Non-pigmented ciliary epithelial cell (primary cell): Measurements from ENCODE around the genes ENSG00000286264, KCNK4 and EHD1.

DNA sequence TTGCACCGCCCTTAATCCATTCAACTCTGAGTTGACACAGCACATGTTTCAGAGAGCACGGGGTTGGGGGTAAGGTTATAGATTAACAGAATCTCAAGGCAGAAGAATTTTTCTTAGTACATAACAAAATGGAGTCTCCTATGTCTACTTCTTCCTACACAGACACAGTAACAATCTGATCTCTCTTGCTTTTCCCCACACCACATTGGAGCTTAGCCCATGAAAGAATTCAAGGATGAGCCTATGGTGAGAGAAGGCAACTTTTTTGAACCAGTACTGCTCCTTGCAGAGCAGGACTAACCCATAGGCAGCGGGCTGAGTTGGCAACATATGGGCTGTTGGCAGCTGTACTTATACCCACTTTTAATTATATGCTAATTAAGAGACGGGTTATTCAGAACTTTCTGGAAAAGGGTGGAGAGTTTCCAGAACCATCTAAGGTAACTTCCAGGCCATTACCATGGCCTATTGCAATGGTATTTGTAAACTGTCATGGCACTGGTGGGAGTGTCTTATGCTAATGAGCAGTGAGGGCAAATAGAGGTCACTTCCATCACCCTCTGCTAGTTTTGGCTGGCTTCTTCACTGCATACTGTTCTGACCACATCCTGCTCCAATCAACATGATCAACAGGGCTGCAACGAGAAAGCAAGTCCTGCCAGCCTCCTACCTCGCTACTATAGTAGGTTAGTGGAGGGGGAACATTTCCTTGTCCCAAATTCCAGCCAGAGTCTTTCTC lies 5.4 kb upstream of the PLAAT4 start:
- RRBS: no CpG with 5 or more reads among the region's 6 CpGs

DNA sequence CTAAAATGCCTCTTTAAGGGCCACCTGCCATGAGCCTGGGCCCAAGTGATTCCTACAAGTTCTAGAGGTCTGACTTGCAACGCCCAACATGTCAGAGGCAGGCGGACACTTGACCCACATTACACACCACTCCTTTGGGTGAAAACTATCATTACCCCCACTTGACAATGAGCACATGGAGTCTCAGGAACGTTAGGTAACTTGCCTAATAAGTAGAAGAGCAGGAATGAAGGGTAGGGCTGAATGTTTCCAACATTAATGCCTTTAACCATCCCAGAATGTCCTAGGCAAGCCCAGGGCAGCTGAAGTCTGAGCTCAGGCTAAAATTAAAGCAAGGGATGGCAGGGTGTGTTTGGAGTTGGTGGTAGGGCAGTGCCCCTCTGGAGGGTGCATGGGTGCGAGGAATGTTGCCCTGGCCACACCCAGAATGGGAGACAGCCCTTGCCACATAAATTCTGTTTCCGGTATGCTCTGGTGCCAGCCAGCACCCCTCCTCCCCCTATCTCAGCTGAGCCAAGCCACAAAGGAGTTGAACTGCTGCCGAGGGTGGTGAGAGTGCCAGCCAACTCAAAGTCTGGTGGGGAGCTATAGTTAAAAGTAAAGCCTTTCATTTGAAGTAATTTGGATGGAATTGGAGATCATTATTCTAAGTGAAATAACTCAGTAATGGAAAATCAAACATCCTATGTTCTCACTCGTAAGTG lies 2.5 kb downstream of the PLAAT2 start:
- RRBS: no CpG with 5 or more reads among the region's 7 CpGs

DNA sequence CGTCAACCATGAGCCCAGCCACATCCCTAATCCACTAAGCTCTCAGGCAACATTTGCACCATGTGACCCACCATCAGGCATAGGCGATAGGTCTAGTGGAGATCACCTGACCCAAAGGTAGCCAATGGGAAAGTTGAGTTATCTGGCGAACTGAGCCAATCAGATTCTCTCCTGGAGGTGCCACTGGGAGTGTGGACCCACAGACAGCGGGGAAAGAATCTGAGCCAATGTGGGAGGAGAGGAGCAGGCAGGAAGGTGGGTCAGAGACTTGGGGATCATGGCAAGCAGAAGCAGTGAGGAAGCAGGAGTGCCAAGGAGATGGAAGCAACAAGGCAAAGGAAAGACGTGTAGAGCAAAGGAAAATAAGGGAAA lies 10.8 kb upstream of the PLAAT2 start:
- RRBS: no CpG with 5 or more reads among the region's 5 CpGs

DNA sequence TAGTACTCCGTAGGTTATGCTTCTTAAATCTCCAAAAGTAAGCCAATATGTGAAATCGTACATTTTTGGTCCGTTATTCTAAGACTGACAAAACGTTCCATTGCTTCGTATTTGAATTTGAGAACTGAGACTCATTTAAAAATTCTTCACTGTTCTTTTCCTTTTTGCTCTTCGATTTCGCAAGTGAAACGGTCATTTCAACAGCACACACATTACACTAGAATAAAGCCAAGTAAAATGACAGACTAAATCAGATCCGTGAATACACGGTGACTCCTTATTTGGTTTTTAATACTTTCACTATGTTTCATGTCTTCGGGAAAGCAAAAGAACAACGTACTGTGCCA lies 907 bp downstream of the ATL3 start:
- RRBS: no CpG with 5 or more reads among the region's 12 CpGs

GRCh38 chr11:63760291-63760929 lies 8.2 kb downstream of the ZFTA start:
- RRBS: no CpG with 5 or more reads among the region's 4 CpGs

GRCh38 chr11:63841409-63842035 lies 2.6 kb downstream of the MARK2 start:
- RRBS: no CpG with 5 or more reads among the region's 5 CpGs

DNA sequence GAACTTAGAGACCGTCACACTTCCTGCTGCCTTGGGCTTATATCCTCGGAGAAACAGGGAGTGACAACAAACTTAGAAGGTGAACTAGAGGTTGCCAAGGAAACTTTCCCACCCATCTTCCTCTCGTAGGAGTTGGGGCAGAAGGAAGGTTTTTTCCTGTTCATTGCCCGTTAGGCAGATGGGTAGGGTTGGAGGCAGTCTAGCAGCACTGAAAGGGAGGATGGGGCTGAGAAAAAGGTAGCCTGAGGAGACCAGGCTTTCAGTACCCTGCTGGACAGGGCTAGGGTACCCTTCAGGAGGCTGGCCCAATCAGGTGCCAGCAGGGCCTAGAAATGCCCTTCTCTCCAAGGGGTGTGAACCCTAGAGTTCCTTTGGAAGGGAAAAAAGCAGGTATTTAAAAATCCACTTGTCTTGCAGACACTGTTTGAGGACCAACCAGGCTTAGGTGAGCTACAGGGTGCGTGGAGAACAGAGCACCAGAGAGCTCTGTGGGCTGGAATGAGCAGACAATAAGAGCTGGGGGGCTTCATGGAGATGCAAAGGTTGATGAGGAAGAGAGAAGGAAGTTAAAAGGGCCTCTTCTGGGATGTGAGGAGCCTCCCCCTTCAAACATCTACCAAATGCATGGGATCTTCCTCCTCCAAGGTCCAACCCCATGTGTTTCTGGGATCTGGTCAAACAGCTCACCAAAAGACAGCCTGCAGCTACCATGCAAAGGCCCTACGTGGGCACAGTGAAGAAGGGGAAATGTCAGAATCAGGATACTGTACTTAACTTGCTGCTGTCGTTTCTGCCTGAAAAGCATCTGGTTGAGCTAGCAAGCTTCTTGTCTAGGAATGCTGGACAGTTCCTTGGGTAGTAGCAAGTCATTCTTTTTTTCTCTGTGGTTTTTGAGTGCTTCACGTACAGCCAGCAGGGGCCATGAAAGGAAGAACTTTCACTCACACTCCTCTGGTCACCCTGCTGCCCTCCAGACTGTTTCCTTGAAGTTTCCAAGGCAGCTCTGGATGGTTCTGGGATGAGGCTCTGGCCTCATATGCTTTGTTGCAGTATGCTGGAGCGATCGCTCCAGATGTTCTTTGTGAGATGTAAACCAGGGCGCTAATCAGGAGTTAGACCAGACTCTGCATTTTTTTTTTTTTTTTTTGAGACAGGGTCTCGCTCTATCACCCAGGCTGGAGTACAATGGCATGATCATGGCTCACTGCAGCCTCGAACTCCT lies 25.0 kb downstream of the RCOR2 start:
- RRBS: no CpG with 5 or more reads among the region's 13 CpGs

DNA sequence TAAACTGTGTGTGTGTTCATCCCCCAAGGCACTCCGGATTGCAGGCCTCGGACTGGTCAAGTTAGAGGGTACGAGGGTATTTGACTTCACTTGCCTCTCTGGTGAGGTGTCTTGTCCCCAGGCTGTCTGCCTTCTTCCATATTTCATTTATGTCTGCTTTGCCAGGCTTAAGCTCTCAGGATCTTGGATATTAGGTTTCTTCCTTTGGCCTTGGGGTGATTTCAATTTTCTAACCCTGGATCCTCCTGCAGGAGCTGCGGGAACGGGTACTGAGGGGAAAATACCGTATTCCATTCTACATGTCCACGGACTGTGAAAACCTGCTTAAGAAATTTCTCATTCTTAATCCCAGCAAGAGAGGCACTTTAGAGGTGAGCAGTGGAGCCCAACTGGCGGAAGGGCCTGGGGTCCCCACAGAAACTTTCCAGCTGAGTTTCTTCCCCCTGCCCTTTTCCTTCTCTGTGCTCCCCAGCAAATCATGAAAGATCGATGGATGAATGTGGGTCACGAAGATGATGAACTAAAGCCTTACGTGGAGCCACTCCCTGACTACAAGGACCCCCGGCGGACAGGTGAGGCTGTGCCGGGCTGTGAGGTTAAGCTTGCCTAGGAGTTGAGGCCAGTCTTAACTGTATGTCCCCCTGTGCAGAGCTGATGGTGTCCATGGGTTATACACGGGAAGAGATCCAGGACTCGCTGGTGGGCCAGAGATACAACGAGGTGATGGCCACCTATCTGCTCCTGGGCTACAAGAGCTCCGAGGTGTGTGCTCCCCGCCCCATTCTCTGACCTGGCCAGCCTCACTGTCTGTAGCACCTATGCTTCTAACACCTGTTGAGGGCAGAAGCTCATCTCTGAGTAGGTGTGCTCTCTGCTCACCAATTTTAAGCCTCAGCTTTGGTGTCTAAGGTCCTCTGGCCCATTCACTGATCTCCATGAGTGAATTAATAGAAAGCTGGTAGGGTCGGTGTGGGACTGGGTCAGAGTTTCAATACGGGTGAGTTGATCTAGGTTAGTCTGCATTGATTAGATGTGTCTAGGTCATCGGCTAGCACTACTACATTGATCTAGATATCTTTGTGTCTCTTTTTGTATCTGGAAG lies 16.3 kb downstream of the RCOR2 start:
- RRBS: no CpG with 5 or more reads among the region's 22 CpGs

- RRBS: 2% methylated on average over 69 of the region's 107 CpGs
Observed at GRCh38 chr11:64240805-64241864, at the start of gene ENSG00000286264. Gene ENSG00000286264 (plus strand): TSS chr11:64241095.

DNA sequence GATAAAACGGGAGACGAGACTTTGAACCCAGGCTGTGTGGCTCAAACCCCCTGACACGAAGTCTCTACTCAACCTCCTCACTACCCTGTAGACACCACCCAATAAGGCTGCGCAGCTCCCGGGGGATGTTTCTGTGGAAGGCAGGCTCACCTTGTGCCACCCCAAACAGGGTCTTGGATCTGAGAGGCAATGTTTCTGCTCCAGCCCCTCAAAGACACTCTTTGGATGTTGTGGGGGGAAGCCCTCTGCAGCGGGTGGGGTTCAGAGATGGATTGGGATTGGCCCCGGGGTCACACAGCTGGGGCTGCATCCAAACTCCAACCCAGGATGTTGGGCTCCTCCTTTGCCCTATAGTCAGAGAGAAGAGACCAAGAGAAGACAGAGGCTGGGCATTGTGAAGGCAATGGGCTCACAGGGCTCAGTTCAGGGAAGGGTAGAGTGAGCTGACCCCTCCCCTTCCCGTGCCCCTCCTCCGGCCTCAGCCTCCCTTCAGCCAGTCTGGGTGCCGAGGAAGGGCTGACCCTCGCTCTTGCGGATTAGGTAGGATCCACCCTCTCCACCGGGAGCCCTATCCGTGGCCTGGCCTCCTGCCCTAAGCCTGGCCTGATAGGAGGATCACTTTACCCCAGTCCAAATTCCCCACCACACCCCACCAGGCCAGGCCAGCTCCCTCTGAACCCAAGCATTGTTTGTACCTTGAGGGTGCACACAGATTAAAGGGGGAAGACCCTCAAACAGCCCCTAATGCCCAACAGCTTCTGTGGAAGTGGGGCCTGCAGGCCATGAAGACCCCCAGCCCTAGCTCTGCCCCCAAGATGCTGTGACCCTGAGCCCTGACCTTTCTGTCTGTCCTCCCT lies 1.7 kb upstream of the PPP1R14B start:
- RRBS: 65% methylated on average over 4 of the region's 14 CpGs

GRCh38 chr11:64291064-64291416 lies at the start of gene KCNK4:
Gene KCNK4 (plus strand): TSS chr11:64291302.
- RRBS: 9% methylated on average over 14 of the region's 14 CpGs

DNA sequence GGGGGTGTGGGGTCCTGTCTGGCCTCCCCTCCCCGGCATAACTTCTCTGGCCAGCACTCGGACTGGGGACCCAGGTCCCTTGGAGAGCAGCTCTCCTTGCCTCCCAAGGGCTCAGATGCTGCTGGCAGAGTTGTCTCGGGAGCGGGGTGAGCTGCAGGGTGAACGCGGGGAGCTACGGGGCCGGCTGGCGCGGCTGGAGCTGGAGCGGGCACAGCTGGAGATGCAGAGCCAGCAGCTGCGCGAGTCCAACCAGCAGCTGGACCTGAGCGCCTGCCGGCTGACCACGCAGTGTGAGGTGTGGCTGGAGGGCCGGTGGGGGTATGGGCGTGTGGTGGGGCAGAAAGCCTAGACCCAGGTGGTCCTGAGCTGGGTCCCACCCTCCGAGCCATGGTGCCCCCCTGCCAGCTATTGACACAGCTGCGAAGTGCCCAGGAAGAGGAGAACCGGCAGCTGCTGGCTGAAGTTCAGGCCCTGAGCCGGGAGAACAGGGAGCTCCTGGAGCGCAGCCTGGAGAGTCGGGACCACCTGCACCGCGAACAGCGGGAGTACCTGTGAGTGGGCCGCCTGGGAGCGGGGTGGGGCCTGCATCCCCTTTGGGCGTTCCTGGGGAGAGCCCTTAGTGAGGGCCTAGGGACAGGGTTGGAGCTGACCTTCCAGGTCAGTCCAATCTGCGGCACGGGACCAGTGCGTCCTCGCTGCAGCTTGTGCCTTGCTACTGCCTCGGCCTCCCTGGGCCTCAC lies 5.8 kb upstream of the RPS6KA4 start:
- RRBS: 34% methylated on average over 7 of the region's 35 CpGs

DNA sequence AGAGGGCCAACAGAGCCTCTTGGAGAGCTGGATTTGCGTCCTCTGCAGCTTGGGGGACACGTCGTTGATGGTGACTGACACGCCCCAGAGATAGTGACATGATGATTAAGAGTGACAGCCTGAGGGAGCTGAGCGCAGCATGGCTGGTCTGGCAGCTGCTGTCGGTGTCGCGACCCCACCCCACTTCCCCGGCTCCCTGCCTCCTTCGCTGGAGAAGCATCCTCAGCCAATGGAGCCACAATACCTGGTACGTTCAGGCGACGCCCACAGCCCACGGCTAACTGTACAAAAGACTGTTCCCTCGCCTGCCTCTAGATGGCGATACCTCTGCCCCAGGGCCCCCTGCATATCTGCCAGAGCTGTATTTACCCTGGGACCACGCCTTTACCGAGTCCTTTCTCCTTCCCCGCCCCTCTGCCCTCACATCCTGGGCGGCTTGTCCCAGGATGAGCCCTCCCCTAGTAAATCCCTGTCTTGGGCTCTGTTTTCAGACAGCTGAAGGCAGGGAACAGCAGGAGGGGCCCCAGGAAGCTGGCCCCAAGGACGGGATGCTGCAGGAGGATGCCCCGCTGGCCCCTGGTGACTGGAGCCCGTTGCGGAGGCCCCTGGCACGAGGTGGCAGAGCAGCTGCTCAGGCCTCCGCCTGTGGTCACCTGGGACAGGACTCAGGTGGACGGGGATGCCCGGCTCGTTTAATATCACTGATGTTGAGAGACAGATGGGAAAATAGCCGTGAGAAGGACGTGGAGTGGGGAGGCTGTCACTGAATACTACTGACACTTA lies 90.6 kb downstream of the RPS6KA4 start:
- RRBS: no CpG with 5 or more reads among the region's 31 CpGs

DNA sequence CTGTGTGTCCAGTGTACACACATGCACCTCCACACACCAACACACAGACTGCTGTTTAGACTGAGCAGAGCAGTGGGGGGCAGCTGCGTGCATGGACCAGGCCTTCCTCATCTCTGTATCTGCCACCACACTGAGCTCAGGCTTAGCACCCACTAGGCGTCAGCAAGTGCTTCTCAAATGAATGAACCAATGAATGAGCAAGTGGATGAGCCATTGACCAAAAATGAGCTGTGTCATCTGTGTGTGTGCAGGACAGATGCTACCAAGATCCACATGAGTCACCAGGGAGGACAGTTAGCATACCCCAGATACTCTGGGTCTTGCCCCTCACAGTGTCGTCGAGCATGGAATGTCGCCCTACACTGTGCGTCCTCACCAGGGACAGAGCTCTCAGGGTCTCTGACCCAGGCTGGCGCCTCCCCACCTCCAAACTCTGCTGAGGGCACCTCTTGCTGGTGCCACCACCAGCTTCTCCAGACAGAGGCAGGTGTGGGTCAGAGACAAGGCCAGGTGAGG lies 63.2 kb downstream of the NRXN2 start:
- RRBS: no CpG with 5 or more reads among the region's 7 CpGs

GRCh38 chr11:64742711-64743736 lies 918 bp downstream of the RASGRP2 start:
- RRBS: 2% methylated on average over 12 of the region's 81 CpGs

DNA sequence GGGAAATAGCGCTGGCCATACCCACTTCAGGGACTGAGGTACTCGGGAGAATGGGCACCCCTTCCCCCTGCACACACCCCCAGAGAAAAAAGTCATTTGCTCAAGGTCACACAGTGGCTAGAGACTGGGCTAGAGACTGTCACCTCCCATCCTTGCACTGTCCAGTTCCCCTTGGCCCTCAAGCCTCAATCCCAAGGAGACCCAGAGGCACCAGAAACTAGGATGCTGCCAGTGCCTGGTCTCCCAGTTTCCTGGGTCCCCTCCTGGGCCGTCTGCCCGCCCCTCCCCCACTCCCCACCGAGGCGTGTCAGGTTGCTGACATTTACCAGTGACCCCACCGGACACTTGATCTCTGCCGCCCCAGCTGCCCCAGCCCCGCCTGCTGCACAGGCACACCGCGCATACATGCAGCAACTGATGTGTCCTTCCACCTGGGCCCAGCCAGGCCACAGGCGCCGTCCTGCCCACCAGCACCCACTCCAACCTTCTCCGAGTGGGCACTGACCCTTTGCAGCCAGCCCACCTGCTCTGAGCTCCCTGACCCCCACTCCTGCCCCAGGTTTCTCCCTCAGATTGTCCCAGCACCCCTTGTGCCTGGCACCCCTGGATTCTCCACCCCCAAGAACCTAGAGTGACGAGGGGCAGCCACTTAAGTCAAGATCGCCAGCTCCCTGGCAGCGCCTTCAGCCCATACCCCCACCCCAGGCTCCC lies 683 bp downstream of the PYGM start:
- RRBS: no CpG with 5 or more reads among the region's 17 CpGs

GRCh38 chr11:64765215-64766248 lies 5.8 kb upstream of the PYGM start:
- RRBS: 86% methylated on average over 8 of the region's 60 CpGs

DNA sequence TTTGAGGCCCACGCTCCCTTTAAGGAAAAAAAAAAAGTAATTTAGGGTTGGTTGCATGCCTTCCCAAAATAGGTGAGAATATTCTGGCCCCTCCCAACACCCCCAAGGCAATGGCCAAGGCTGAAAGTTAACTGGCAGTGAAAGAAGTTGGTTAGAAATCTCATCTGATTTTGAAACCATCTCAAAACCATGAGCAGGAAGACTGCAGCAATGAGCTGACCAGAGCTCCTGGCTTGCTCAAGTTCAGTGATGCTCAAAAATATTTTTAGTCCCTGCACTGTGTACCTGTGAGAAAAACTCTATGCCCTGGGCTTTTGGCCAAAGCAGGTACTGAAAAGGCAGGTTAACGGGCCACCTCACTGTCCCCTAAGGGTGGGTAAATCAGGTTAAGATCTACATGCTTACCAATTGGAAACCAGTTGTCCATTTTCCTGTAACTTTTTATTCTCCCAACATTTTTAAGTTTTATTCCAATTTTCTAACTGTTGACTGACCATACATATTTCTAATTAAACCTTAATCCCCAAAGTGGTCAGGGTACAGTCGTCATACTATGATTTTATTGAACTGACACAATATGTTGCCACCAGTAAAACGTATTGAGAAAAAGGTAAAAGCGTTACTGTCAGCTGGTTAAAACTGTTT lies 5.4 kb downstream of the SF1 start:
- RRBS: no CpG with 5 or more reads among the region's 5 CpGs

DNA sequence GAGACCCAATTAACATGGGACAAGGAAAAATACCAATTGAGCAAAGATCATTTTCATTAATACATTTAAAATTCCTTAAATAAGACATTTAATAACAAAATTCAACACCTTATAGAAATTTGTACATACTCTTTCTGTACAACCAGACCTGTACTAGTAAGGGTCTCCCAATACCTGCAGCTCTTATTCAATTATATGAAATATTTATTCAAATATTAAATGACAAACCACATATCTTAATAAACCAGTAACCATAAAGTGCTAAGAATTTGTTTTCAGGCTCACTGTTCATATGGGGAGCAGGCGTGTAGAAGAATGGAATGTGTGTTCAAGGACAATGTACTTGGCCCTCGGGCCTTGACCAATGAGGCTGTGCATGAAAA lies 4.4 kb downstream of the SF1 start:
- RRBS: no CpG with 5 or more reads among the region's 2 CpGs

- RRBS: under 1% methylated on average over 27 of the region's 89 CpGs
Observed at GRCh38 chr11:64877666-64878740, at the start of gene EHD1. Gene EHD1 (minus strand): TSS chr11:64878621.